Measurements from ENCODE around the gene MASP1.

DNA sequence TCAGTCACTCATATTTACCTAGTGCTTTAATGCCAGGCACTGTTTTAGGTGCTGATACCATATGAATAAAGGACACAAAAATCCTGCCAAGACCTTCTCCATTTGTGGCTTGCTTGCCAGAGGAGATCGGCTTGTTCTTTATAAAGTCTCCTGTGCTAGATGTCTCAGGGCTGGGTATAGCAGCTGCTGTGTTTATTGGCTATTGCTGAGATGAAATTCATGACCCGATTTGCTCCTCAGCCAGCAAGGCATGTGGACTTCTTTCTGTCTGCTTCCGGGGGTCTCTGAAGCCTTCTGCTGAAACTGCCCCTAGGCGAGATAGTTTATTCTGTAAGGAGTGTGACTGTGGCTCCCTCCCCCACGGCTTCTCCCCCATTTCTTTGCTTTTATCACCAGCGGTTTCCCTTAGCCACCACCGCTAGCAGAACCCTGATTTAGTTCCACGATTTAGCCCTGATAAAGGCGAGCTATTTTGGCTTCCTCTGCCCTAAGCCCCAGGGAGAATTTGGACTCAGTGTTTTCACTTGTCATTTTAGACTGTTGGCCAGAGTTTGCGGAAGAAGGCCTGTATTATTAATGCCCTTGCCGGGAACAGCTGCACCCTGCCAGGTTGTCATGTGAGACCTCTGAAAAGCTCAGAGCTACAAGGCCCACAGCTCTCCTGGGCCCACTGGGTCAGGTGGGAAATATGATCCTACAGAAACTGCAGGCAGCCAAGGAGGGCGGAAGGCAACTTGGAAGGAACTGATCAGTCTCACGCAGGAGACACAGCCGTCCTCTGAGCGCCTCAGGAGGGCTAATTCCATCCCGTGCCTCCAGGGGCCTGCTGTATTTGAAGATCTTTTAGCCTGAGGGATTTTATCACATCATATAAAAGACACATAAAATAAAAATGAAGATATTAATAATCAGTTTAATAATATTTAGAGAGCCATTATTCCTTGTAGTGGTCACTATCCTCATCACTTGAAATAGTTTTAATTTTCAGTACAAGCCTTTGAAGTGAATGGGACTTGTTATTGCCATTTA, 46.9 kb downstream of the ST6GAL1 start:
- PRO-cap, result no peak

DNA sequence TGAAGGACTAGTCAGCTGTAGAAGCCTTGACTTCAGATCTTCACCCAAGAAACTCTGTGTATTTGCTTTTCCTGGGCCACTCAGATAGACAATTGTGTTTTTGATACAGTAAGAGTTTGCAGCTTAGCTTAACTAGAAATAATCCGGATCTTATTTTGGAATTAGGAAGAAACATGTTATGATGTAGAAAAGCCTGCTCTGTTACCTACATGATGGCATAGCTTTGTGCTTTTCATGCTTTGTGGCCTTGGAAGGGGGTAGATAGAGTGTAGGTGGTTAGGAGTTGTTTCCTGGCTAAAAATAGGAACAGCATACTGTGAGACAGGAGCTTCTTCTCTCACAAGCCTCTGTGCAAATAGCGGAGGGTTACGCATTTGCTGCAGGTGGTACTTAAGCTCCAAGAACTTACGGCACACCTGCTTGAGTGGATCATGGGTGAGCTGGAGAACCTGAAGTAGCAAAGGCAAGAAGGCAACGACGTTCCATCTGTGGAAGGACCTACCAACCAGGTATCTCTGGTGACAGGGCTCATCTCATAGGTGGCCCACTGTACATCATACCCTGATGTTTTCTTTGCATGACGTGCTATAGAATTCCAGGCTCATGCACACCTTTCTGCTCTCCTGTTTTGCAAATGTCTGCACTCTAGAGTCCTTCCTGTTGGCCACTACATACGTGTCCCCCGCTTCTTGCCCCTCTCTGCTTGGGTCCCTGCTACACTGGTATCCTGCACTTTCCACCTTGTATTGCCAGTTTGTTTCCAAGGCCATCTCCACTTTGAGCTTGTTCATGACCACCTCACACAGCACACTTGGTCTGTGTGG, 66.1 kb downstream of the ST6GAL1 start:
- PRO-cap, result no peak

DNA sequence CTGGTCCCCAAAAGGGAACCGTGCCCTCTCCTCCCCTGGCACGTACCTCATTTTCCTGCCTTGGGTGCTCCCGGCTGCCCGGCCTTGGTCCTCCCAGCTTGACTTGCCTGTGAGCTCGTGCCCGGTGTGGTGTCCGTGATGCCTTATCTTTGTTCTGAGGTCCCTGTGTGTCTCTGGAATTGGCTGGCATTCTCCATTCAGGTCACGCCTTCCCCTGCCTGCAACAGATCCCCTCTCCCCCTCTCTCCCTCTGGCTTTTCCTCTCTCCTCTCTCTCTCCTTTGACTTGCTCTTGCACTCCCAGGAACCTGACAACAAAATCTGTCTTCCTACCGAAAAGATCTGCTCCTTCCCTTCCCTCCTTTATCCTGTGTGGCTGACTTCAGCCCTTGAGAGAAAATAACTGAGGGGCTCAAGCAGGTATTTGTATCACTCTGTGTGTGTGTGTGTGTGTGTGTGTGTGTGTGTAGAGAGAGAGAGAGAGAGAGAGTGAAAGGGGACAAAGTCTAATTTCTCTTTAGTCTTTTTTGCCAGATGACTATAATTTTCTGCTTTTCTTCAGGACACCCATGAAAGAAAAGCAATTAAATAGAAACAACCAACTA, at the start of gene MASP1:
Gene MASP1 (minus strand): TSS at position 156 of the 604 bp plus-strand sequence.
- PRO-cap, result no peak

DNA sequence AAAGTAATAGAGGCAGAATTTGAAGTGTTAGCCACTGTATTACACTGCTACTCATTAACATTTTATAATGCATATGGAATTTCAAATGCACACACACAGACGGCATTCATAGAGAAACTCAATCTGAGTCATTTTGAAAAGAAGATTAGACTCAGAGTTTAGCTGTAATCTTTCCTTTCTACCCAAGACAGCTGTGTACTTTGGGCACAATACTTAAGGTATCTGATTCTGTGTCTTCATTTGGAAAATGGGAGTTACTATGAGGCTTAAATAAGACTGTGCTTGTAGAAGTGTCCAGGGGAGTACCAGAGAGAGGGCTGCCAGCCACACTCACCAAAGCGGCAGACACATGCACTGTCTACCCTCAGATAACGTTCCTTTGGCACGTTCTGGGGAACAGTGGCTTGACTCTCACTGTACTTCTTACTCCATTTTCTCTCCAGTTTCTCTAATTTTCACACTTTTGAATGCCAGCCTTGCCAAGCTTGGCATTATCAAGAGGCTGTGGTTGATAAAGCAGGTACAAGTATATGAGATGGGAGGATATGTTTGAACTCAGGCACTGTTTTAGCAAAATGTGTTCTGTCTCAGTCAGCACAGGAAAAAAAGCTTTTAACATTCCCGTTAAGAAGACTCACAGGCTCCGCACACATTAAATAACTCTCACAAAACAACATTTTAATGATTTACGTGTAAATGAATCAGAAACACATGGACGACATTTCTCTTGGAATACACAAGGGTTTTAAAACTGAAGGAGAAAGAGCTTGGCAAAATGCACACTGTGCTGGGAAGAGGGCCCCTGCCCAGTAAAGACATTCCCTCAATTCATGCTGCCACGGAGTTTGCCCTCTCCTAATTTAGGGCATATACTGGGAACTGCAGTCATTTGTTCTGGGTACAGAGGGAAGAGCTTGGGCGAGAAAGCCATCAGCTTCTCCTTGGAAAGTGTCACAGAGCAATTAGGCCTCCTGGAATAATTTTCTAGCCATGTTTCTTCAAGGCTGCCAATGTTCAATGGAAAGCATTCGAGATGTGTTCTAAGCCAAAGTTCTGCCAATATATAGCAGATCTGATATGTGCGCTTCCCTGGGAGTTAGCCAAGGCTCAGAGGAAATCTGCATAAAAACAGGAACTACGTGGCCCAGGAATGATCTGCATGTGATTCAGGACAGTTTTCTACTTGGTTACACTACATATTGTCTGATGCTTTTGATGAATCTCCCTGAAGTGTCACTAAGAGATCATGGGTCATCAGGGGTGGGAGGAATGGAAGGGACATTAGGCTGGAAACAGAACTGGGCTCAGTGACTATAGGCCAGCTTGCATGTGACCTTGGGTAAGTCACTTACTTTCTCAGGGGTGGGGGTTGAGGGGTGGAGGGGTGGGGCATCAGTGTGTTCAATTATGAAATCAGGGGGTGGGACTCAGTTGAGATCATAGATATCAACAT, 2.0 kb upstream of the MASP1 start:
- PRO-cap, result no peak

GRCh38 chr3:187729500-187730069, 15.7 kb downstream of the BCL6 start:
- PRO-cap, result no peak

DNA sequence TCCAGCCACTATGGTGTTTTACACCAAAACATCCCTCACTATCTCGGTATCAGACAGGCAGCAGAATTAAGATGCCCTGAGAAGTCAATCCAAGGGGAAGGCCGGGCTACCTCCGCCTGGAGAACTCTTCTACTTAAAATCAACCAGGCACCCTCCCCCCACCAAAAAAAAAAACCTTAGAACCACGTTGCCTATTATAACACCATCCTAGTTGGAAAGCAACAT, 3.5 kb downstream of the BCL6 start:
- PRO-cap, result no peak

DNA sequence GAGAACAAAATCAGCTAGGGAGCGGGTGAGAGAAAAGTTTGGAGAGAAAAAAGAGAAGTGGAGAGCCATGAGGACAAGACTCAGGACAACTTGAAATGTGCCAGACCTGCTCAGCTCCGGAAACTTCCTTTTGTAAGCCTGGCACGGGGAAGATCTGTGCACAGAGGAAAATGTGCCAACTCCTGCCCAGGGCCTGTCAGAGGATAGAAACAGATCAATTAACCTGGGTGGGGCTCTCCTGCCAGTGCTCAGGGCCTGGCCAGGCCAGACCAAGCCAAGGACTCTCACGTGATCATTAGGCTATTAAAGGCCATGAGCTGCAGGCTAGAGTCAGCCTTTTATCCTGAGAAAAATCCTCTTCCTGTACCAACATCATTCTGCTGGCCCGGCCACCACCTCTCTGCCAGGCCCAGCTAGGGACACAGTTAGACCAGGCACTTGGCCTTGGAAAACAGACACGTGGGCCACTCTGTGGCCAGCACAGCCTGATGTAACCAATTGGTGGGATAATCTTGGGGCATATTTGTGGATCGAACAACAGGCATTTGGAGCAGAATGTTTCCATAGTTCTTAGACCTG, 50.3 kb upstream of the BCL6 start:
- PRO-cap, result no peak

GRCh38 chr3:188000251-188001104, 153.5 kb upstream of the LPP start:
- PRO-cap, result no peak

GRCh38 chr3:188003064-188003985, 150.6 kb upstream of the LPP start:
- PRO-cap, result no peak

DNA sequence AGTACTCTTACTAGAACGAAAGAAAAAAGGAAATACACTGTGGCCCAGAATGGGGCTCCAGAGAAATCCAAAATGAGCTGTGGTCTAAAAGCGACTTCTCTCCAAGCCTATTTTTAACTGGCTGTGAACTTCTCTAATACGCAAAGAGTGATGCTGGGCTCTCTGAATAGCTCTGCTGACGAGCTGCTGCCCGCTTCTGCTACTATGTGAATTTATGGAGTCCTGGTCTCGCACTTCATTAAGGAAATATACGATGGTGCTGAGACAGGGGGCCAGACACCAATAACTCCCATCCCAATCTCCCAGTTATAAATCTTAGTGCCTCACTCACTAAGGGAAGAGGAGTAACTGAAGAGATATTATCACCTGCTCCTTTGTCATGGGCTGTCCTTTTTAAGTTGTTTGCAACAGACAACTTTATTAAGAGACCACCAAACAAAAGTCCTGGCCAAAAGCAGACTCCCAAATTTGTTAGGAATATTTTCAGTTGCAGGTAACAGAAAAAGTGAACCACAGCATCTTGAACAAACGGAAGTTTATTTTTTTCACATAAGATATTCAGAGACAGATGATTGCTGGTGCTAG, 55.9 kb upstream of the LPP start:
- PRO-cap, result no peak

- PRO-cap, result no peak
Measured at GRCh38 chr3:188153352-188153518, 722 bp upstream of the LPP start.

GRCh38 chr3:188189383-188189986, 35.5 kb downstream of the LPP start:
- PRO-cap, result no peak

GRCh38 chr3:188261100-188261401, 107.1 kb downstream of the LPP start:
- PRO-cap, result no peak

DNA sequence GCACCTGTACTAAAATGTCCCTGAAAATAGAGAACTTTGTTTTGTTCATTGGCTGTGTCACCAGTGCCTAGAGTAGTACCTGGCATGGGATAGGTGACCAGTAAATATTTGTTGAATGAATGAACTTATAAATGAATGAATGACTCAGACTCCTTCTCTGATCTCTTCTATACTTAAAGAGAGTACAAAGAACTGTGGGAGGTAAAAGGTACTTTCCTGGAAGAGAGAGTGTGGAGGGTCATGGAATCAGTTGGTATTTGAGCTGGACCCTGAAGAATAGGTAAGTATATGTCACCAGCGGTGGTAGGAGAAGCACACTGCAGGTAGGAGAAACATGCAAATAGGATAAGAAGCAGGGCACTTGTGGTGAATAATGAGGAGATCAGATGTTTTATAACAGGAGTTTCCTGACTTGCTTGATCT, 149.4 kb downstream of the LPP start:
- PRO-cap, result no peak

- PRO-cap, result no peak
Measured at GRCh38 chr3:188362085-188362963, 208.4 kb downstream of the LPP start.

GRCh38 chr3:188401511-188402020, 247.6 kb downstream of the LPP start:
- PRO-cap, result no peak

- PRO-cap, result no peak
Measured at GRCh38 chr3:188421342-188422321, 267.7 kb downstream of the LPP start.

DNA sequence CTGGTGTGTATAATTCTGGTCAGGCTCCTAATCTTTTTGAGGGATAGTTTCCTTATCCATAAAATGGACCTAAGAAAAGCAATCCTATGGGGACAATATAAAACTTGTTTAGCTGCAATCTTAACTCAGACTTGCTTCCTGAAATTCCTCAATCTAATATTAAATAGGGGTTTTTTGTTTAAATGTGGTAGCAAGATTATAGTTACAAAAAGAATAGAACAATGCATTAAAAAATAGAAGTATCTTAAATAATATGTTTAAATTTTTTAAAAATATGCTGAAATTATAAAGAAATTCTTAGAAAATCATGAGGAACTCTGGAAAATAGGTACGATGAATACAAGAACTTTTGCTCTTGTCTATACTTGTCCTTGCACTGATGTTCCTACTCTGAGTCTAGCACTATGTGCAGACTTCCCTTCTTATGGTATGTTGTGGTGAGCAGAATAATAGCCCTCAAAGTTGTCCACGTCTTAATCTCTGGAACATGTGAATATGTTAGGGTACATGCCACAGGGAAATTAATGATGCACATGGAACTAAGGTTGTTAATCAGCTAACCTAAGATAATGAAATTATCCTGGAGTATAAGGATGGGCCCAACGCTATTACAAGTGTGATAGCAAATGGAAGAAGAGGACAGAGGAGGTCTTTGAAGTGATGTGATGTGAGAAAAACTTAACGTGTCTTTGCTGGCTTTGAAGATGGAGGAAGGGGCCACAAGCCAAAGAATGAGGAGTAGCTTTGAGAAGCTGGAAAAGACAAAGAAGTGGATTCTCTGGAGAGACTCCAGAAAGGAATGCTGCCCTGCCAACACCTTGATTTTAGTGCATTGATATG, 313.3 kb downstream of the LPP start:
- PRO-cap, result no peak

GRCh38 chr3:188468589-188469184, 314.7 kb downstream of the LPP start:
- PRO-cap, result no peak

- PRO-cap, result no peak
Measured at GRCh38 chr3:188578614-188579347, 424.8 kb downstream of the LPP start.